SK-N-MC (cell line): ENCODE measurements around a stretch of chr21.

GRCh38 chr21:26077430-26078003, 93.1 kb downstream of the APP start:
- RRBS: no CpG with 5 or more reads among the region's 9 CpGs

GRCh38 chr21:26686100-26686537, 113.0 kb upstream of the CYYR1 start:
- RRBS: no CpG with 5 or more reads among the region's 4 CpGs

GRCh38 chr21:29080427-29081188, 7.2 kb upstream of the CCT8 start:
- RRBS: no CpG with 5 or more reads among the region's 8 CpGs

DNA sequence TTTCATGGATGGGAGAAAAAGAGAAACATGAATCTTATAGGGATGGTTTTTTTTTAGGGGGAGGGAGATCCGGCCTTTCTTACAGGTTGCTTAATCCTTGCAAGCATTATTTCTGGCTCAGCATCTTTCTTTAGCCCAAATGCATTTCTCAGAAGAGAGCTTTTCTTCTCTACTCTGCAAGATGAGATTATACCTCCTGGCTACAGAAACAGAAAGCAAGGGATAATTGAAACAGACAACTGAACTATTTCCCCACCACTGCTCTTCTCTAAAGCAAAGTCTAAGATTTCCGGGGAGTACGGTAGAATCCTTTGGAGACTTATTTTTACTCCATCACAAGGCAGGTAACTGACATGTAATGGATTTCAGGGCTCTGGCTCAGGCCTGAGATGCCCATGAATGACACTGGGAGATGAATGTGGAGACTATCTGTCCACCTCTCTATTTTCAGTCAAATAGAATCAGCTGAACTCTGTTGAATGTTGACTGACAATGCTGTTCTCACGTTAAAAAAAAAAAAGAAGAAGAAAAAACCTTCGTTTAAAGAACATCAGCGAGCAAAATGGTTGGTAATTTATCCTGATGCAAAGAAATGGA, 29.0 kb downstream of the MAP3K7CL start:
- RRBS: no CpG with 5 or more reads among the region's 6 CpGs

GRCh38 chr21:29190808-29191621, 60.6 kb downstream of the MAP3K7CL start:
- RRBS: no CpG with 5 or more reads among the region's 4 CpGs

DNA sequence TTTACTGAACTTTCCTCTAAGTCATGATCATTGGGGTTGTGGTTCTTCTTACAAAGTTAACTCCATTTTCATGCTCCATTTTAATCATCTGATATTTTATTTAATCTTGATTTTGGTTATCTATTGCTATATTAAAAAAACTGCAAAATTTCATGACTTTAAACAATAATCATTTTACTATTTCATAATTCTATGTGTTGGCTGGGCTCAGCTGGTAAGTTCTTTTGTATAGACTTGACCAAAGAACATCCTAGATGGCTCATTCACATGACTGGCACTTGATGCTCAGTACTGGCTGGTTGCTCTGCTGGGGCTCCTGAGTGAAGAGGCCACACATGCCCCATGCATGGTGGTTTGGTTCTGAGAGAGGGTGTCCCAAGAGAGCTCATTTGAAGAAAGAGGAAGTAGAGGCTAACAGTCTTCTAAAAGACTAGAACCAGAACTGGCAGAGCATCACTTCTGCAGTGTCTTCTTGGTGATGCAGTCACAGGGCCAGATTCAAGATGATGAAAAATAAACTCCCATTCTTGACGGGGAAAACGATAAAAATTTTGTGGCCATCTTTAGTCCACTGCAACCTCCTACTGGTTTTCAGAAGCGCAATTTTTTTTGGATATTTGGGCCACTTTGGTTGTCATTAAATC, 5.3 kb upstream of the BACH1 start:
- RRBS: no CpG with 5 or more reads among the region's 3 CpGs

DNA sequence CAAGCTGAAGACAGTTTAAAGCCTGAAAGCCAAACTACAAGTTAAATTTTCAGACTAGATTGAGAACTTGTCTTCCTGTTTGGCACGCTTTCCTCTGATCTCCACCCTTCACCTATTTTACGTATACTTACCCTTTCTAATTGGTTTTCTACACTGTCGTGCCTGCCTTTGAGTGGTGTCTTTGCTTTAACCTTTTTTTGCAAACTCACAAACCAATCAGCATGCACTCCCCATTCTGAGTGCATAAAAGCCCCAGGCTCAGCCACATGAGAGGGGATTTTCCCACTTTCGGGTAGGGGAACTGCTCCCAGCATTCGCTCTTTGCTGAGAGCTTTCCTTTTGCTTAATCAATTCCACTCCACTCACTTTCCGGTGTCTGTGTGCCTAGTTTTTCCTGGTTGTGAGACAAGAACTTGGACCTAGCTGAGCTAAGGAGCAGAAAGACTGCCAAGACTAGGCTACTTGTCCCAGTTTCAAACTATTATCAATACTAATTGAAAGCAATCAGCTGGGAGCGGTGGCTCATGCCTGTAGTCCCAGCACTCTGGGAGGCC, 3.4 kb upstream of the BACH1 start:
- RRBS: no CpG with 5 or more reads among the region's 7 CpGs

GRCh38 chr21:29303211-29303624, 4.5 kb downstream of the BACH1 start:
- RRBS: no CpG with 5 or more reads among the region's 3 CpGs

- RRBS: no CpG with 5 or more reads among the region's 14 CpGs
Observed at GRCh38 chr21:29326438-29327483, 28.0 kb downstream of the BACH1 start.

DNA sequence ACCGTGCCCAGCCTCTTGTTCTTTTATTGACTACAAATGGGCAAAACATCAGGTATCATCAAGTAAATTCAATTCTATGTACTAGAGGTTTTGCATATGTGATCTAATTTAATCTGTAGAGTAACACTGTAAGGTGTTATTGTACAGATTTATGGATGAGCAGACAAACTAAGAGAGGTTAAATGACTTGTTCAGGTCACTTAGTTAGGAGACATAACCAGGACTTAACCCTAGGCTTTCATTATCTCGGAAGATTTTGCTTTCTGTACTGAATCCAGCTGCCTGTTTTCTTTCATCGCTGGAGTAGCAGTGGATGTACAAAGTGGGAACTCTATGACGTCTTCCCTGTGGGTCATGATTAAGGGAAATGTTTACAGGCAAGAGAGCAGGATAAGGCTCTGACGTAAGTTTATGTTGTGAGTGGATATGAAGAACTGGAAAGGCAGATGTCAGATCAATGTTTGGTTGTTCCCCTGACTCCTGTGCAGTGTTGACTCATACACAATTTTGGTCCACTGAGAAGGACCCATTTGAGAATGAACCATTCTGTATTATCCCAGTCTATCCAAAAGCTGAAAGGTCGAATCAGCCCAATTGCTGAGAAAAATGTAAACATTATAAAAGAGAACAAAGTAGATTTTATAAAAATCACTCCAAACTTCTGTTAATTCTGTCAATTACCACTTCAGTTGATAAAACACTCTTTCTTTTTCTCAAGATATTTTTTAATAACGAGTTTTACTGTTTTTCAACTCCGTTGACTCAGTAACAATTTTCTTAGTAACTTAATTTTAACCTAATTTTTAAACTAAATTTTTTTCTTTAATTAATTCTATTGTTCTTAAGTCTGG, 292.4 kb downstream of the GRIK1 start:
- RRBS: no CpG with 5 or more reads among the region's 8 CpGs

DNA sequence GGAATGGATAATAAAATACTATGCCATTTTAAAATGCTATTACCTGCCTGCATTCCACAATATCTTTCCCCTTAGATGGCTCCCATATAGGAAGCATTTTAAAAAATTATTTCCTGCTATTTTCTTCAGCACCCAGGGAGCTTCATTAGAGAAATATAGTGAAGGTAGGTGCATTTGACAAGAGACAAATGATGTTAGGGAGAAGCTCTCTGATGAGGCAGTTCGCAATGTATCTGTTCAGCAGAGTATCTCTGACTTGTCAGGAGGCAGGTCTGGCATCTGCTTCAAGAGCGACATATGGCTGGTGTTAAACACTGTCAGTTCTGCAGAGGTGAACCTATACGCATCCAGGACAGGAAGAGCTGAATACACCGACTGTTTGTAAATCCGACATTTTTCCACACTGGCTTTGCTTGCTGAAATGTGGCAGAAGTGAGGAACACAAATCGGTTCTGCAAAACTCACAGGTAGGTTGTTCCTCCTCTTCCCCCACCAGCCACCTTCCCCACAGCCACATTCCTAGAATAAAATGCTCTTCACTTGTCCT, 289.4 kb downstream of the GRIK1 start:
- RRBS: no CpG with 5 or more reads among the region's 6 CpGs

DNA sequence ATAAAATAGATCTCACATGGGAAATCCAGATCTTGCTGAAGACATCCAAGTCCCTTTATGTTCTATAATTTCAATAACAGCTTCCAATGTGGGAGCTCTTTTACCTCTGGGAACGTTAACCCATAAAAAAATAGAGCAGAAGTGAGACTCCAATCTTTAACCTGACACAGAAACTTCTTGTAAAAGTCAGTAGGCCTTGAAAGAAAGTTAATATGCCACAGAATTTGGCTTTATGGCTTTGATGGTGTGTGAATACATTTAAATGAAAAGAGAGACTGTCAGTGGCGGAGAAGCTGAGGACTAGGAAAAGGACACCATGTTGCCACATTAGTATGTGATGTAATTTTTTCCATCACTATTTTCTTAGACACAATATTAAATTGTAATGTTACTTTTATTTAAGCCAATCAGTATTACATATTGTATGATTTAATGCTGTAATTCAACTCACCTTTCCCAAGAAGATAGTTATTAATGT, 17.4 kb upstream of the CLDN8 start:
- RRBS: no CpG with 5 or more reads among the region's 2 CpGs

GRCh38 chr21:31110281-31111071, 72.2 kb upstream of the KRTAP19-8 start:
- RRBS: no CpG with 5 or more reads among the region's 6 CpGs

GRCh38 chr21:31132915-31133653, 94.8 kb upstream of the KRTAP19-8 start:
- RRBS: no CpG with 5 or more reads among the region's 9 CpGs

DNA sequence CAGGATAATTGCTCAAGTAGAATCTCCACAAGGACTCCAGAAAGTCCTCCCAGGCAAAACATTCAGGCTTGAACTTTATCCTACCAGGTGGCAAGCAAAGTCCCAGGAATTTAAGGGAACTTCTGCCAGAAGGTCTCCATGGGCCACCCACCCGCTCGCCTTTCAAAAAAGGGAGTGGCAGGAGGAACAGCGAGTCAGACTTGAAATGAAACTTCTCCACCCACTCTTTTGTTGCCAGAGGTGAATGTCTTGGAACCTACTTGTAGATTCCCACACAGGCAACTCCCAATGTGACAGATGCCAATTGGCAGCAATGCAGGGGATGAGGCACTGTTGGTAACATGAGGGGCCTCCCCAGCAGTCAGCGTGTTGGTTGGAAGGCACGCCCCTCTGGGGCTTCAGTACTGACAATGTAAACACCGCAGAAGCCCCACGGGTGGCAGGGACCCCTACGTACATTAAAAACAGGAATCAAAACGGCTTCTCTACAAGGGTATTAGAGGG, 124.9 kb downstream of the TIAM1 start:
- RRBS: no CpG with 5 or more reads among the region's 9 CpGs

GRCh38 chr21:31557089-31557895, 102.2 kb upstream of the SOD1 start:
- RRBS: 14% methylated on average over 14 of the region's 42 CpGs

GRCh38 chr21:31583775-31584432, 75.6 kb upstream of the SOD1 start:
- RRBS: no CpG with 5 or more reads among the region's 11 CpGs

DNA sequence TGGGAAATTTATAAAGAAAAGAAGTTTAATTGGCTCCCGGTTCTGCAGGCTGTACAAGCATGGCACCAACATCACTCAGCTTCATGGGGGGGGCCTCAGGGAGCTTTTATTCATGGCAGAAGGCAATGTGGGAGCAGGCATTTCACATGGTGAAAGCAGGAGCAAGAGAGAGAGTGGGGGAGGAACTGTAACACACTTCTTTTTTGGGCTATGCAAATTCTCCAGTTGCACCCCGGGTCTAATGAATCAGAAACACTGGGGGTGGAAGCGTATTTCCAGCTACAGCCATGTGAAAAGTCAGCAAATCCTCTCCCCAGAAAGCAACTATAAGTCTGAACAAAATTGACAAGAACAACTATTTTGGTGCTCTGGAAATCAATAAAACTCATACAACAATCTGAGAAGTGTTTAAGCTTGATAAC, 11.8 kb upstream of the SOD1 start:
- RRBS: no CpG with 5 or more reads among the region's 3 CpGs